Temporal lobe (tissue), 2 donors: ENCODE measurements around a stretch of chr14.

DNA sequence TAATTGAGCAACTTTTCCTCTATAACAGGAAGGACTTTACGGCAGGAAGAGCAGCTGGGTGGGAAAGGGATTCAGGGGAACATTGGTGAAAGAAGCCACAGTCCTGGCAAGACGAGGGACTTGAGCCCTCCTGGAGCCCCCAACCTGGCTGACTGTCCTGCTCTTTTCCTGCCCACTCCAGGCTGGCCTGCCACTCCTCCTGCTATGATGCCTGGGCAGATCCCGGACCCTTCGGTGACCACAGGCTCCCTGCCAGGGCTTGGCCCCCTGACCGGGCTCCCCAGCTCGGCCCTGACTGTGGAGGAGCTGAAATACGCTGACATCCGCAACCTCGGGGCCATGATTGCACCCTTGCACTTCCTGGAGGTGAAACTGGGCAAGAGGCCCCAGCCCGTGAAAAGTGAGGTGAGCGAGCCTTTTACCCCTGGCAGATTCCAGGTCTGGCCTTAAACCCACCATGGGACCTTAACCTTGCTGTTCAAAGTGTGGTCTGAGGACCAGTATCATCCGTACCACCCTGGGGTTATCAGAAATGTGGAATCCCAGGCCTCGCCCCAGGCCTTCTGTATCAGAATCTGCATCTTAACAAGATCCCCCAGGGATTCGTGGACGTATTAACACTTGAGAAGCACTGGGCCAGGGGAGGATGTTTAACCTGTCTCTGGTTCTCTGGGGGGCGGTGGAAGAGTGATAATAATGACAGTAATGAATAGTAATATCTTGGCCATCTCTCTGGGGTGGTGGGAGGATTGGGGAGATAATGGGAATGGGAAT, 10.1 kb downstream of the JDP2 start:
- RAMPAGE, long total RNA = no peak

DNA sequence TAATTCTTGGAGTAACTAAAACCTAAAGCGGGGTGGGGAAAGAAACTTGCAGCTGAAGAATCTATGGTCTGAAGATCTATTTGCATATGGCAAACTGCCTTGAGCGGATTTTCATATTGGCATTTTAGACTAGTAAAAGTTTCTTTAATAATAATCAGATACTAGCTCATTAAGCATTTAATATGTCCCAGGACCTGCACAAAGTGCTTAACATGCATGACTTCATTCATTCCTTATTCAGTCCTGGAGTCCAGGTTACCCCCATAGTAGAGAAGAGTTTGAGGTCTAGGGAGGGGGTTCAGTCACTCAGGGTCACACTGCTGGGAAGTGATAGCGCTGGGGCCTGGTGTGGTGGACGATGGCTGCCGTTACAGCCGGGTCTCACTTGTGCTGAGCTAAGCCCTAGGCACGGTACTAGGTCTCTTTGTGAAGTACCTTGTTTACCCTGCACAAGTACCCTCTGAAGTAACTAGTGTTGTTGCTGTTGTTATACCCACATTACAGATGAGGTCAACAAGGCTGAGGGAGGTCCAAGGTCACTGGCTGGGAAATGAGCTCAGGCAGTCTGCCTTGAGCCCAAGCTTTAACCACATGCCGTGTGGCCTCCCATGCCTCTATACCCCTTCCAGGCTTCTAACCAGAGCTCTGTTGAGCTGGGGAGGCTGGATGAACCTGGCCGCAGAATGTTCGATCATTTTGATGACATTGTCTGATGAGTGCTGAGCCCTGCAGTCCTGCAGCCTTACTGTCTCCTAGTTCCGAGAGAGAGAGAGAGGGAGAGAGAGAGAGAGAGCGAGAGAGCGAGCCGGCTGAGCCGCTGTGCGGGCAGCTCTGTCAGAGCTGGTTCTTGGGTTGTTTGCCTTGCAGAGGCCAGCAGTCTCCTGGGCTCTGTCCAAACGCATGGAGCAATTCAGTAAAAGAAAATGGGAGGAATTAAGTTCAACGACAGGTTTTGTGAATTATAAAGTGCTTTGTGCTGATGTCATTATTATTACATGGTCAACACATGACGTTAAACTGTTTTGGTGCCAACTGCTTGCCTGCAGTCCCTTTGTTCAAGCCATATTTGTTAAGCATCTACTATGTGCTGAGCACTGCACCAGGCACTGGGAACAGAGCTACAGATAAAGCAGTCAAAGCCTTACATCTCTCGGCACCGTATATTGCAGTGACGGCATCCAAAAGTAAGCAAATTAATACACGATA, 12.9 kb downstream of the JDP2 start:
- RAMPAGE, long total RNA = no peak

DNA sequence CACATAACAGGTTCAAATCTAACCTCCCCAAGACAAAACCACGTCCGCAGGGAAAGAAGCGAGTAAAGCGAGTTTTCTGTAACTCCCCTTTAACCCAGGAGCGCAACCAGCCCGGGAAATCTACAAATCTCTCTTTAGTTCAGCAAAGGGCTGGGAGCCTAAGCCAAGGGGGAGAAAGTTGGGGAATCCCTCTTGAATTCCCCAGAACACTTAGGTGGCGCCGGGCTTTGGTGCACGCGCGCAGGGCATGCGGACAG, 462 bp upstream of the FLVCR2 start:
- RAMPAGE, long total RNA = no peak

- RAMPAGE, long total RNA = no peak
Observed at GRCh38 chr14:75647452-75647937, 13.2 kb downstream of the ERG28 start.

GRCh38 chr14:75723612-75724354, 62.7 kb downstream of the TTLL5 start:
- RAMPAGE, long total RNA = no peak

GRCh38 chr14:75831889-75832540, 149.8 kb downstream of the TGFB3 start:
- RAMPAGE, long total RNA = no peak

DNA sequence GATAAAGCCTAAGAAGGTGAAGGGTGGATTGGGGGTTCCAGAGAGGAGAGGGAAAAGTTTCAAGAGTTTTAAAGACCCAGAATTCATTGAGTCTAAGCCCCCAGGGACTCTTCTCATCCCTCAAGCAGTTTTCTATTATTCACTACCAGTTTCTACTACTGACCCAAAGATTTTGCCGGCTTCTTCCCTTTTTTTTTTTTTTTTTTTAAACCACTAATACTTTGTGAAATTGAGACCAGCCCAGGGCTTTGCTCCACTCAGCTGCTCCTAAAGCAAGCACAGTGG, 82.1 kb downstream of the TGFB3 start:
- RAMPAGE, long total RNA = no peak

DNA sequence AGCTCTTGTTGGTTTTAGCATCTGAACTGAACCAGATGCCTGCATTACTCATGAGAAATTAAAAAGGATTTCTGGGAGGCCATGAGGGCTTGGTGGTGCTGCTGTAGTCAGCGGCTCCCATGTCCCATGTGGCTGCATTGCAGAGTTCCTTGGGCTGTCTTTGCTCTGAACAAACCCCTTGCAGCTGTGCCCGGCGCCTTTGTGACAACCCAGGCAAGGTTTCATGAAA, 40.9 kb downstream of the TGFB3 start:
- RAMPAGE, long total RNA = no peak

GRCh38 chr14:75993823-75994156, 8.2 kb downstream of the IFT43 start:
- RAMPAGE, long total RNA = no peak

- RAMPAGE, long total RNA = no peak
Observed at GRCh38 chr14:76138629-76139050, 13.1 kb upstream of the GPATCH2L start.

- RAMPAGE, long total RNA = no peak
Observed at GRCh38 chr14:76267732-76268109, 108.2 kb upstream of the ESRRB start.

DNA sequence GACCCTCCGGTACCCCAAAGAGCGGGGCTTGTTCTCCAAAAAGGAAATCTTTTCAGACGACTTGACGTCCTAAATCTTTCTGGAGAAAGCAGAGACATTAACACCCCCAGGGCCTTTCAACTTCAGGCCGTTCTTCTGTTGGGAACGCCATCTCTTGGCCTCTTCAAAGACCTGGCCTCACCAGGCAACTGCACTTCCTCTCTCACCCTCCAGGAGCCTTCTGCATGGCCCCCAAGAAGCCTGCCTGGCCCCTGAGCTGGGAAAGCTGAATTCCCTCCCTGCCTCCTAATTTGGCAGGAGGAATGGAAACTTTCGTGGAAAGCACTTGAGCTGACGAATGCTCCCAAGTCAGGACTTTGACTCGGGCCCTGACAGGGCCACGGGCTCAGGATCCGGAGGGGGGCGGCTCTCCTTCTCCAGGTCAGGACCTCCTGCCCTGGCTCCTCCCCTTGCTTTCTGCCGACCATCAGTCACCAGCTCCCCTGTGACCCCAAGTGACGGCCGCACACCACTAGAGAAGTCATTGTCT, 65.9 kb upstream of the ESRRB start:
- RAMPAGE, long total RNA = no peak

DNA sequence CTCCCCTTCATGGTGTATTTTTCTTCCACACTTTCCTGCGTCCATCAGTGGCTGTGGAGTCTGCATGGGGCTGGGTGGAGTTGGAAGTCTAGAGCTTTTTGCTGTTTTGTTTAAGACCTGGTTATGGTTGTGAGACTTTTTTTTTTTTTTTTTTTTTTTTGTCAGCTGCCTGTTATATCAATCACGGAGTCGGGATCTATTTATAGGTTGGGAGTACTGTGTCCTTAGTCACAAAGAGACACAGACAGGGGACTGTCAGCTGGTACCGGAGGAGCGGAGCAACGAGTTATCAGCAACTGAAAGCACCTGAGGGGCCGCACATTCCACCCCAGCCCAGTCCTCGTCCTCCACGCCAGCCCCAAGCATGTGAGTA, 65.4 kb upstream of the ESRRB start:
- RAMPAGE, long total RNA = no peak

- RAMPAGE, long total RNA = no peak
Observed at GRCh38 chr14:76775751-76776278, 14.5 kb downstream of the VASH1 start.

GRCh38 chr14:76827684-76828780, 1.8 kb downstream of the LRRC74A start:
- RAMPAGE, long total RNA = no peak

- RAMPAGE, long total RNA = no peak
Observed at GRCh38 chr14:76834107-76834687, 8.0 kb downstream of the LRRC74A start.

- RAMPAGE, long total RNA = no peak
Observed at GRCh38 chr14:76837500-76837996, 11.3 kb downstream of the LRRC74A start.

- RAMPAGE, long total RNA = no peak
Observed at GRCh38 chr14:76844041-76844606, 17.9 kb downstream of the LRRC74A start.

GRCh38 chr14:76904558-76905486, 78.6 kb downstream of the LRRC74A start:
- RAMPAGE, long total RNA = no peak

GRCh38 chr14:76922365-76922959, 96.3 kb downstream of the LRRC74A start:
- RAMPAGE, long total RNA = no peak